ENCODE data around the genes FBXW11 and EFCAB9.

DNA sequence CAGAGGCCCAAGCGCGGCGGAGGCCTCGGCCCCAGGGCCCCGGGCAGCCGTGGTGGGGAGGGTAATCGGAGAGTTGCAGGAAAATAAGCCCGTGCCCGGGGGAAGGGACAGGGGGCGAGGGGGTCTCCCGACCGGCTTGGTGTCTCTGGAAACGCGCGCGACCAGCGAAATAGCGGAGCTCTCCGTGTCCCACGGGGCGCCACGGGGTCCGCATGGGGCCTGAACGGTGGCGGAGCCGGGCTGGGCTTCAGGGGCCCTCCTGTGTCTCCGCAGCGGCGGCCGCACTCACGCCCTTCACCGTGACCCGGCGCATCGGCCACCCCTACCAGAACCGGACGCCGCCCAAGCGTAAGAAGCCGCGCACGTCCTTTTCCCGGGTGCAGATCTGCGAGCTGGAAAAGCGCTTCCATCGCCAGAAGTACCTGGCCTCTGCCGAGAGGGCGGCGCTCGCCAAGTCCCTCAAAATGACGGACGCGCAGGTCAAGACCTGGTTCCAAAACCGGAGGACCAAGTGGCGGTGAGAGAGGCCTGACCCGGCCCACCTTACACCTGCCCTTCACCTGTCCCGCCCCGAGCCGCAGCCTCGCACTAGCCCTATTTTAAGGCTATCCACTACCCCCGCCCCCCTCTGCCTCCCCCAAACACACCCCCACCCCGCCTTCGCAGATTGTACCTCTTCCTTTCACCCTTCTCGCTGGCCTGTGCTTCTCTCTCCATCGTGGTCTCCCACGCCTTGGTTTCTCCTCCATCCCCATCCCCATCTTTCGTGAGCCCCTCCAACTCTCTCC is 1.0 kb downstream of the TLX3 start:
- PRO-cap: no peak

DNA sequence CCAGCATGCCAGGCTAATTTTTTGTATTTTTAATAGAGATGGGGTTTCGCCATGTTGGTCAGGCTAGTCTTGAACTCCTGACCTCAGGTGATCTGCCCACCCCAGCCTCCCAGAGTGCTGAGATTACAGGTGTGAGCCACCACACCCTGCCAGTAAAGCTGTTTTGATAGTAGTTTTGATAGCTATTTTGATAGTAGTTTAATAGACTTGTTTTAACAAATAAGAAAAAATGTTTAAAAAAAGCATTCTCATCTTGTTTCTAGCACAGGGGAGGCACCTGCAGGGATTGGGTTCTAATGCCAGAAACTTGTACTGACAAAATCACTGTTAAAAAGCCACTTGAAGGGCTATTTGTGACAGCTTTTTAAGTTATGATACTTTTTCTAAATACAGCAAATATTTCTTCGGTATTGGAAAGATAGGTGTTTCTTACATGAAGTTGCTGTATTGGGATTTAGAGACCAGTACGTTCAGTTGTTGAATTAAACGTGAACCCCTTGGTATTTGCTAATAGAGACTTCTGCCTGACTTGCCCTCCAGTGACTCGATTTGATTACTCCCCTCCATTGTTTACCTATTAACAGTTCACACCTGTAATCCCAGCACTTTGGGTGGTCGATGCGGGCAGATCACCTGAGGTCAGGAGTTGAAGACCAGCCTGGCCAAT is 8.6 kb downstream of the NPM1 start:
- PRO-cap: no peak

- PRO-cap: no peak
These were observed 101.9 kb downstream of the FGF18 start for GRCh38 chr5:171521228-171521931.

- PRO-cap: bidirectional peak, plus-strand start at chr5:172006950, minus-strand start at chr5:172006644
These were observed at the start of gene FBXW11 for GRCh38 chr5:172006141-172007150. Gene FBXW11, minus strand, starts transcription at chr5:172006638.

- PRO-cap: no peak
These were observed 820 bp upstream of the FBXW11 start for GRCh38 chr5:172007151-172007765.

GRCh38 chr5:172063476-172063829 is 57.0 kb upstream of the FBXW11 start:
- PRO-cap: no peak

DNA sequence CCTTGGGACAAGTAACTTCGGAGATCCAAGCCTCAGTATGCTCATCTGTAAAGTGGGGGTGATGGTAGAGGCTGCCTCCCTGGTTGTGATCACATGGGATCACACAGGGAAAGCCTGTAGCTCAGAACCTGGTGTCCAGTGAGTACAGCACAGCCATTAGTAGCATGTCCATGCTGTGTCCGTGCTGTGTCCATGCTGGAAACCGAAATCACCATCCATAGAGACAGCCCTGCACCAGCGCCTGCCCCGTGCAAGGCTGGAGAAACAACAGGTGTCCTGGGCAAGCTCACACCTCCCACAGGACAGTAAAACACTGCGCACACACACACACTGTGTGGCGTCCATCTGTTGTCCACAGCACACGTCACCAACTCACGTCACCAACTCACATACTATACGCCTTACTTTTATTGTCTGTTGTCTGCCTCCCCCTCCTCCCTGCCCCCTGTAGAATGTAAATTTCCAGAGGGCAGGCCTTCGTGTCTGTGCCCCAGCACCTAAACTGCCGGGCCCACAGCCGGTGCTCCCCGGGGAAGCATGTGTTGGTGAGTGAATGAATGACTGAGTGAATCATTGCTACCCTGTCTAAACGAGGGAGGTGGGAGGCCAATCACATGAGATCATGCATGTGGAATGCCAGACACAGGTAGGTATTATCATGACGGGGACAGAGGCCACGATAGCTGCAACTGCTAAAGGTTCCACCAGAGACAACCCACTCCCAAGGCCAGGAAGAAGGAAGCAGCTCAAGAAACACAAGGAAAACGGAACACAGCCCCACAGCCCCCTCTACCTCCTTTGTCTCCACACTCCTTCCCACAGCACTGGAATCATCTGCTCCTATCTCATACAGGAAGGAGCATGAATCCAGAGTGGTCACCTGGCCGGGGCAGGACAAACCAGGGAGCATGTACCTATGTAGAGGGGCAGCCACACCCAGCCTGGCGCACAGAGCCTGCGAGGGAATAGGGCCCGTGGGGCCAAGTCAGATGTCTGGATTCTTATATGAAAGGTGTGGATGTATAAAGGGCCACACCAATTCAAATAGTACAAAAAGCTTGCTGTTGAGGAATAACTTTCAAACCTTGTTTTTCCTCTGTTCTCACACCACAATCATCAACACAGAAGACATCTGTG is 42.0 kb downstream of the STK10 start:
- PRO-cap: no peak

GRCh38 chr5:172173639-172174237 is 14.3 kb downstream of the STK10 start:
- PRO-cap: no peak

DNA sequence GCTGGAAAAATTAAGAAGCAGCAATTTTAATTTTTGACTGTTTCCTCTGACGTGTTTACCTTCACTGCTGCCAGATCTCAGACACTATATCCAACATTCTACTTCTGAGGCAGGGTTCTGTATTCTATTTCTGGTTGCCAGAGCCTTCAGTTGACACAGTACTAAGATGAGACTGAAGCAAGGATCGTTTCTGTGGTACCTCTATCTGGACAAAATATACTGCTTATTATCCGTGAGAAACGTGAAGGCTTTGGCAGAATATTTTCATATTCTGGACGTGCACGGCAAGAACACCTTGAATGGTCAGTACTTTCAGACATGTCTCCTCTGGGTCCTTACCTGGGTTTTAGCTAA is at the start of gene EFCAB9:
EFCAB9 (plus strand) TSS at position 166 of the 354 bp plus-strand sequence.
- PRO-cap: no peak

- PRO-cap: no peak
These were observed 24.8 kb downstream of the UBTD2 start for GRCh38 chr5:172258639-172259273.

DNA sequence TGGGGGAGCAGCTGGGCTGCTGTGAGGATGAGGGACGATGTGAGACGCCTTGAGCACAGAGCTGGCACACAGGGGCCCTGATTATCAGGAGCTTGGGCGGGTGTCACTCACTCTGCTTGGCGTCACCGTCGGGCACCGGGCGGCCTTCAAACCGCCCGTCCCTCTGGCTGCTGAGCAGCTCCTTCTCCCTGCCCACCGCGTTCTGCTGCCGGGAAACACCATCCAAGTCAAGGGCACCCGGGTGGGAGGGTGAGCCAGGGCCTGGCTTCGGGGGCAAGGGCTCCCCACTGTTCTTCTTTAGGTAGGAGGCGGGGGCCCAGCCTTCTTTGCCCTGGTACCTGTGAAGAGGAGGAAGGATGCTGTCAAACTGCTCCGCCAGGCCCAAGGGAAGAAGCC is 66.7 kb upstream of the UBTD2 start:
- PRO-cap: no peak

DNA sequence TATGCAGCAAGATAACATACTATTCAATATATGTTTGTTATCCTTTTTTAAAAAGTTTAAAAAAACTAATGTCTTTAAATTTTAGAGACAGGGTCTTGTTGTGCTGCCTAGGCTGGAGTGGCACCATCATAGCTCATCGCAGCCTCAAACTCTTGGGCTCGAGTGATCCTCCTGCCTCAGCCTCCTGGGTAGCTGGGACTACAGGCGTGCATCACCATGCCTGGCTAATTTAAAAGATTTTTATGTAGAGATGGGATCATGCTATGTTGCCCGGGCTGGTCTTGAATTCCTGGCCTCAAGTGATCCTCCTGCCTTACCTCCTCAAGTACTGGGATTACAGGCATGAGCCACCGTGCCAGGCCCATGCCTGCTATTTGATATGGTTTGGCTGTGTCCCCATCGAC is 68.6 kb upstream of the UBTD2 start:
- PRO-cap: no peak

DNA sequence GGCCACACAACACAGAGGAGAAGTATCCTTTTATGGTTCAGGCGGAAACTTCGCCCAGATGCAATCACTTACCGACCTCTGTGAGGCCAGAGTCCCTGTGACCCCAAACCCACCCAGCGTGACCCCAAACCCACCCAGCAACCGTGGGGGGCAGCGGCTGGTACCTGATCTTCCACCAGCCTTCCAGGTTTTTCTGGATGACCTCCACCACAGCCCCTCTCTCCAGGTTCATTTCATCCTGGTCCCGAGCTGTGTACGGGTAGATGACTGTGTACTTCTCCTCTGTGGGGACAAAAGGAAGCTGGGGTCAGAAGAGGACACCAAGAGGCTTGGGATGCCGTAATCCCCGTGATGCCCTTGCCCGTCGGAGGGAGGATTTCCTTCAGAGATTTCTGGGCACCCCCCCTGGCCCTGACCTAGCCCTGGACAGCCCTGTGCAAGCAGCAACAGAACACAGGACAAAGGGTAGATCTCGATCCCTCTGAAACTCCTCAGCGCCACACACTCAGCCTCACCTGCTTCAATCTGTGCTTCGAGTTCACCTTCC is 70.2 kb upstream of the UBTD2 start:
- PRO-cap: no peak

- PRO-cap: no peak
These were observed 82.5 kb upstream of the UBTD2 start for GRCh38 chr5:172365912-172366535.

- PRO-cap: no peak
These were observed 54.5 kb downstream of the SH3PXD2B start for GRCh38 chr5:172399704-172400347.

DNA sequence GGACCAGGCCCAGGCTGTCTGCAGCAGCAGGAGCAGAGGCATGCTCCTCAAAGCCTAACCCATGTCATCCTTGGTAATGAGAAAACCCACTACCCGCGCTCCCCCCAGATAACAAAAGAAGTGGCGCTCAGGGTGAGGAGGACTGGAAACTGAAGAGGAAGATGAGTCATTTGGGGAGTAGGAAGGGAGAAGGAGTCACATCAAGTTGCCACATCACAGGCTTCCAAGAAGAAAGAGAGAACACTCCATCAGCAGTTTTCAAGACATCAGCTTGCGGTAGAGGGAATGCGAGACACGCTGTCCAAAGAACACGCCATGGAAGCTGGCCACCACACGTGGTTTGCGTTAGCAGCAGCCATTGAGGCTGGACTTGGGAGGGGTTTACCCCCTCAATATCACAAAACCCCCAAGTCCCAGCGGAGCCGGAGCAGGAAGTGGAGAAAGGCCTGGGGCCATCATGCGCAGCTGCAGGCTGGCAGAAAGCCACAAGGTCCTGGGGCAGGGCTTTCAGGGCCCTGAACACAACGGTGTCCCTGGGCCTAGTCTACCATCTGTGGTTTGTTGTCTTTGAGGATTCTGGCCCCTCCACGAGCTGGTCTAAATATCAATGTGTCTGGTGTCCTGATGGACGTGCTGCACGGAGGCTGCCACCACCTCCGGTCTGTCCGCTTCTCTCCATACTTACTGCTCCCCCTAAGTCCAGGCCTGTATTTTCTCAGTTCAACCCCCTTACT is 41.4 kb downstream of the SH3PXD2B start:
- PRO-cap: unidirectional peak, plus-strand start at position 430 of the sequence

- PRO-cap: no peak
These were observed 30.6 kb downstream of the SH3PXD2B start for GRCh38 chr5:172423685-172424140.

GRCh38 chr5:172445399-172446330 is 8.7 kb downstream of the SH3PXD2B start:
- PRO-cap: no peak

- PRO-cap: unidirectional peak, minus-strand start at chr5:172455619
These were observed 1.3 kb upstream of the SH3PXD2B start for GRCh38 chr5:172455421-172456189.

DNA sequence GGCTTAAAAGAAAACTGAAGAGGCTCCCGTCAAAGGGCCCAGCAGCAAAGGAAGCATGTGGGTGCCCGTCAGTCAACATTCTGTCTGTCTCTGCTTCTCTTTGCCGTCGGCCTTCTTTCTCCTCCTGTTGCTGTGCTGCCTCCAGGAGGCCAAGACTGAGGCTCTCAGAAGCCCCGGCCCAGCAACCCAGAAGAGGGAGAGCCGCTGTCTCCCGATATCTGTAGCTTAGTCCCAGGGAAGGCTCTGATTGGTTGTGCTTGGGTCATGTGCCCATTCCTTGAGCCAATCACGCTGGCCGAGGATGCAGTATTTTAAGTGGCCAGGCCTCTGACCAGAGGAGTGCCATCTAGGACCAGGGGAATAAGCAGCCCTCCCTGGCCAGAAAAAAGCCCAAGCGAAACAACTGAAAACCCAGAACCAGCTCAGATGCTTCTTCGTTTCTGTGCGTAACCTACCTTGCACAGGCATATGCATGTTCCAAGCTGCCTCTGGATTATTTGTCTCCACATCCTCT is 67.5 kb upstream of the NEURL1B start:
- PRO-cap: no peak